ENCODE measurements around a stretch of chr3.

GRCh38 chr3:52237038-52237483, 1.9 kb downstream of the TWF2 start:
- PRO-cap, result no peak
- RAMPAGE, long total RNA, 4 experiments, result no peak in any of the 4 experiments

- PRO-cap, result no peak
- RAMPAGE, long total RNA, 4 experiments, result no peak in any of the 4 experiments
Measured at GRCh38 chr3:52254713-52254925, 9.1 kb downstream of the PPM1M start.

GRCh38 chr3:52267970-52268507, 10.4 kb downstream of the WDR82 start:
- PRO-cap, result unidirectional peak, minus-strand start at chr3:52268358
- RAMPAGE, long total RNA, 4 experiments, result no peak in any of the 4 experiments

DNA sequence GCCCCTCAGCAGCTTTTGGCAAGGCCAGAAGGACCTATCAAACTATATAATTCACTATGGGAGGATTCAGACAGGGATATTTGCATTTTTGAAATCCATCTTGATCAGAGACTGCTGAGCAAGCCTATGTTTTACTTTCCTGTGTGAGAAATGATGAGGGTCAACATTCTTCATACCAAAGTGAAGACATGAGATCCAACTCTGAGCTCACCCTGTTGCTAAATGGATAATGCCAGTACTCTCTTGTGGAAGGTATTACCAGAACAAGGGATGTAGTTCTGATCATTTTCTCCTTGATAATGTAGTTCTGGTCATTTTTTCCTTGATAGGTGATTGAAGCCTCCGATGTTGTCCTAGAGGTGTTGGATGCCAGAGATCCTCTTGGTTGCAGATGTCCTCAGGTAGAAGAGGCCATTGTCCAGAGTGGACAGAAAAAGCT, 2.9 kb downstream of the GNL3 start:
- PRO-cap, result no peak
- RAMPAGE, long total RNA, 4 experiments, result no peak in any of the 4 experiments

DNA sequence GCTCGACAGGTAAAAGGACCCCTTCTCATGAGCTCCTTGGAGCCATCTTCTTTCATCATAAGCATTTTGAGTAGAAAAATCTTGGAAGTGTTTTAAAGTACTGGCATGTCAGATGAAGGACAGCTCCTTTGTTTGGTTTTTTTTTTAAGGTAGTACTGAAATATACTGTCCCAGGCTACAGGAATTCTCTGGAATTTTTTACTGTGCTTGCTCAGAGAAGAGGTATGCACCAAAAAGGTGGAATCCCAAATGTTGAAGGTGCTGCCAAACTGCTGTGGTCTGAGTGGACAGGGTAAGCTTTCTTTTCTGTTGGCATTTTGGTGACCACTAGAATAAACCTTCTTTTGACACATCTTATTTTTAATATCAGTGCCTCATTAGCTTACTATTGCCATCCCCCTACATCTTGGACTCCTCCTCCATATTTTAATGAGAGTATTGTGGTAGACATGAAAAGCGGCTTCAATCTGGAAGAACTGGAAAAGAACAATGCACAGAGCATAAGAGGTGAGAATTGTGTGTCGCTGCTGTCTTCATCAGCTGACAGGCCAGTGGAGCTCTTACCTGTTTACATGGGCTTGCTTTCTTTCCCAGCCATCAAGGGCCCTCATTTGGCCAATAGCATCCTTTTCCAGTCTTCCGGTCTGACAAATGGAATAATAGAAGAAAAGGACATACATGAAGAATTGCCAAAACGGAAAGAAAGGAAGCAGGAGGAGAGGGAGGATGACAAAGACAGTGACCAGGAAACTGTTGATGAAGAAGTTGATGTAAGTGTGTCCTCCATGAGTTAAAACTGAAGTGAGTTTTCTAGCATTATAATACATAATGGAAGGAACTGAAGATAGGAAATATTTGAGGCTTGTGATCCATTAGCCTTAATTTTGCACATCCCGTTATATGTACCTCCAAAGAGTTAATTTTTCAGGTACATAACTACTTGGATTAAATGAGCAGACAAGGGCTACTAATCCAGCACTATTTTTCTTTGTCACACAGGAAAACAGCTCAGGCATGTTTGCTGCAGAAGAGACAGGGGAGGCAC, 7.5 kb downstream of the GNL3 start:
- PRO-cap, result no peak
- RAMPAGE, long total RNA, 4 experiments, result no peak in any of the 4 experiments

- PRO-cap, result no peak
- RAMPAGE, long total RNA, 4 experiments, result no peak in any of the 4 experiments
Measured at GRCh38 chr3:52827230-52828304, 2.9 kb downstream of the ITIH4 start.

DNA sequence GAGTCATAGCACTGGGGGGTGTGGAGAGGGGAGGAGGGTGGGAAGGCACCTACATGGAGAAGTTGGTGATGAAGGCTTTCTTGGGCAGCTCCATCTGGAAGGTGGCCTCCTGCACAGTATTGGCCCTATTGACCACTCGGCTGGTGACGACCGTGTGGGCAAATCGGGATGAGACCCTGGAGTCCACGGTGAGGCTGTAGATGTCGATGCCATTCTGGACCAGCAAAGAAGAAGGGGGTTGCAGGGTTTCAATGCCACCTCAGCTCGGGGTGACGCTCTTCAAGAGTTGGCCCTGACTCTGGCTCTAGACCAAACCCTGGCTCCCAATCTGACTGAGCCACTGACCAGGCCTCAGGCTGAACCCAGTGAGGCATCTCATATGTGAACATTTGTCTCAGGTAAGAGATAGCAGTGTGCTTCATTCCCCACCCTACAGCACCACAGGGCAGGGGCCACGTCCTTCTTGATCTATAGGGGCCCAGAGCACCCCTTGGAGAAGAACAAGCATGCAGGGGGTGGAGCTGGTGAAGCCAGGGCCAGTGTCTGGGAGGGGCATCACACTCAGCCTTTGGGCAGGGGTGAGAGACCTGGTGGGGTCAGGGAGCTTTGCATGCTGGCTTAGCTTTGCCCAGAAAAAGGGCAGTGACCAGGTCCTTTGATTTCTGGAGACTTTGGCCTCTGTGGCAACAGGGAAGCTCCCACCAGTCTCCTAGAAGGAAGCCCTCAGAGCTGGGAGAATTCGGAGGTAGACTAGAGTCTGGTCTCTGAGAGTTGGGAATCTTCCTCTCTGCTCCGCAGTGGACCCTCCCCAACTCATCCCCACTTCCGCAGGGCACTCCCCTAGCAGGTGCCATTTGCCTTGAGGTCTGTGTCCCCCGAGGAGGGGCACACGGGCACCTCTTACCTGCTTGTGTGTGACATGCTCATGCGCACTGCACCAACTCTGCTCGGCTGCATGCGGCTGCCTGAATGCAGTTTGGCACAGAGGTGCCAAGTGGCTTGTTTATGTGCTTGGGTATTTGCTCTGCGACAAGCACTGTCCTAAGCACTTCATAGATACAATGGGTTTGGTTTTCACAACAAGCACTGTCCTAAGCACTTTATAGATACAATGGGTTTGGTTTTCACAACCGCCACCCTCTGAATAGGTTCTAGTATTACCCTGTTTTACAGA, 1.0 kb downstream of the ITIH4 start:
- PRO-cap, result no peak
- RAMPAGE, long total RNA, 4 experiments, result no peak in any of the 4 experiments

DNA sequence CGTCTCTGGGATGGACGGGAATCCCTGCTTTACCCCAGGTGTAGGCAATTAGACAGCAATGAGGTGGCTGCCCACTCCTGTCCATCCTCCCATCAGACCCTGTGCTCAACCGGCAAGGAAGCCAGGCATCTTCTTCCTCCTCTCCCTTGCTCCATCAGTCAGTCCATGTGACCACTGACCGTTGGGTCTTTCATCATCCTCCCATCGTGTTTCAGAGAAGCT, 8.9 kb upstream of the PRKCD start:
- PRO-cap, result no peak
- RAMPAGE, long total RNA, 4 experiments, result no peak in any of the 4 experiments

DNA sequence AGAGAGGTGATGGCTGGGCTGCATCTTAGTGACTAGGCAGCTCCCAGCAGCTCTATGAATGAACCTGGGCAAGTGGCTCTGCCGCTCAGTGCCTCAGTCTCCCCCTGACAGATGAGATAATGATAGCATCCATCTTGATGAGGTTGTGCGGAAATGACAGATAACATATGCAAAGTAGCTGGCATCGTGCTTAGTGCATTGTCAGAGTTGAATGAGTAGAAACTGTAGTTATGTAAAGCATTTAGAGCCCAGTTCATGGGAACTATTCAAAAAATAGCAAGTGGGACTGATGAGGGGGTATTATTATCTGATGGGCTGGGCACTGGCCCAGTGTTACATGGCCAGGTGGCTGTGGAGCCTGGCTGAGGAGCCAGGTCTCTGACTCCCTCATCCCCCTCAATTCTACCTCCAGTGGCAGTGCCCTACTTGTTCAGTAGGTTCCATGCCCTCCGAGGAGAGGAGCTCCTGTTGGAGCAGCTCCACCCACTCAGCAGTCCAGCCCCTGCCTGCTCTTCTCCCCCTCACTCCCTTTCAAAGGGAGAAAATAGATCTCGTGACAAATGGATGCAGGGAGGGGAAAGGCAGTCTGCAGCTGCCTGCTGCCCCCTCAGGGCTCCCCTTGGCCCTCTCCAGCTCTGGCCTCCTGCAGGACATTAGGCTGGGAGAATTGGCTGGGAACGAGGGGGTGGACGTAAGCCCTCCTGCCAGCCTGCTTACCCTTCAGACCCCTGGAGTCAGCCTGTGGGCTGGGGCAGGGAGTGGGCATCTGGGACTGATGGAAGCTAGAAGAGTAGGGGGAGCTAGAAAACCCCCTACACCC, 6.7 kb downstream of the PRKCD start:
- PRO-cap, result no peak
- RAMPAGE, long total RNA, 4 experiments, result no peak in any of the 4 experiments

DNA sequence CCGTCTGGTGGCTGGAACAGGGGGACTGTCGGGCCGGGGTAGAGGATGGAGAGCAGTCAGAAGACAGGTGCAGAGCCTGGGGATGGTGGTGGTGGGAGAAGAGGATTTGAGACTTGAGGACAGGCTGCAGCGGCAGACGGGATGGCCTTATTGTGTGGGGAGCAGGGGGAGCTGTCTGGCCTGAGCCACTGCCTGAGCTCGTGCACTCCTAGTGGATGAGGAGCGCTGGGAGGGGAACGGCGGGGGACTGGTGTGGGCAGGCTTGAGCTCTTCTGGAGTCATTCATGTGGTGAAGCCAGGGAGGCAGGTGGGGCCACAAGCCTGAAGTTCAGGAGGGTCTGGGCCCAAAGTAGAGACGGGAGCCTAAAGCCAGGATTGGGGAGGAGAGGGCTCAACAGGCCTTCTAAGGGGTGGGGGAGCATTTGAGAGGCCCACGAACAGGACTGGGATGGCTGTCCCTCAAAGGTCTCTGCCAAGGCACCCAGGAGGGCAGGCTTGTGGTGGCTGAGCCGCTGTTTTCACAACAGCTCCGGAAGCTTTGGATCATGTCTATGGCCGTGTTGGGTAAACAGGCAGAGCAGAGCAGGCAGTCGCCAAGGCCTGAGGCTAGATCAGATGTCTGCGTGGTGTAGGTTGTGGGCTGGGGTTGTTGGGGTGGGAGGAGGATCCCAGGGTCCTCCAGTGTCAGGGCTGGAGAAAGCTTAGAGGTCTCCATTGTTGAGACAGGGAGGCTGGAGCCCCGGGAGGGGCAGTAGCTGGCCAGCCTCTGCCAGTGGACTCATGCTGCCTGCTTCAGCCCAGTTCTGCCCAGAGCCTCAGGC, 8.2 kb downstream of the PRKCD start:
- PRO-cap, result no peak
- RAMPAGE, long total RNA, 4 experiments, result no peak in any of the 4 experiments

DNA sequence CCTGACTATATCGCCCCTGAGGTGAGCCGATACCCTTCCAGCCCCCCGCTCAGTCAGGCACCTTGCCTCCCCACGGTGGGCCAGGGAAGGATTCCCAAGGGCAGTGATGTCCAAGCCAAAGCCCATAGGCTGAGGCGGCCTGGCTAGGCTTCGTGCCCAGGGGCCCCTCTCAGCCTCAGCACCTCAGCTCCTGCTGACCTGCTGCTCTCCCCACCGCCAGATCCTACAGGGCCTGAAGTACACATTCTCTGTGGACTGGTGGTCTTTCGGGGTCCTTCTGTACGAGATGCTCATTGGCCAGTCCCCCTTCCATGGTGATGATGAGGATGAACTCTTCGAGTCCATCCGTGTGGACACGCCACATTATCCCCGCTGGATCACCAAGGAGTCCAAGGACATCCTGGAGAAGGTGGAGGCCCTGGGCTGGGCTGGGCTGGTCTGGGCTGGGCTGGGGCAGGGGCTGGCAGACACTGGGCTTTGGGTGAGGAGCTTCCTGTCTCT, 27.9 kb downstream of the PRKCD start:
- PRO-cap, result no peak
- RAMPAGE, long total RNA, 4 experiments, result no peak in any of the 4 experiments

- PRO-cap, result no peak
- RAMPAGE, long total RNA, 4 experiments, result no peak in any of the 4 experiments
Measured at GRCh38 chr3:53193945-53194442, 33.0 kb downstream of the PRKCD start.

DNA sequence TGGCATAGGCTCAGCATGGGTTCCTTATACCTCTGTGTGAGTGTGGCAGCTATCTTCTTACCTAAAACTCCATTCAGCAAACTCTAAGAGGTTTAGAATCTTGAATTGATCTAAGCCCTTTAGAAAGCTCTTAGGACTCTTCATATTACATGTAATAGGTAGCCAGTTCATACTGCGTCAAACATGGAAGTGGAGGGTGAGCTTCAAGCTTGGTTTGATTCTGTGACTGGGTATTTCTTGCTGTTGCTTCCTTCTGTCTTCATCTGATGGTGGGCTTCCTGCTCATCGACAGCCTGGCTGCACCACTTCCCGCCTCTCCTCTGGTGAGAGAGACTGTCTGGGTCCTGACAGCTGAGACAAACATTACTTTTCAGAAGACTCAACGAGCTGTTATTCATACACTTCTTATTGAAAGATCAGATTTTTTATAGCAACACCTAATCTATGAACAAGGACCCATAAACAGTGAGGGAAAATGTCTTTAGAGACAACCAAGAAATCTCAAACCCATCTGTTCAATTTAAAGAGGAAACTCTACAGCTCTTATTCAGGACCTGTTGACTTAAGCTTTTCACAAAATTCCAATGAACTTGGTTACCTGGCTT, 19.4 kb upstream of the TKT start:
- PRO-cap, result no peak
- RAMPAGE, long total RNA, 4 experiments, result no peak in any of the 4 experiments

GRCh38 chr3:53320514-53321234, 26.7 kb downstream of the DCP1A start:
- PRO-cap, result no peak
- RAMPAGE, long total RNA, 4 experiments, result no peak in any of the 4 experiments

DNA sequence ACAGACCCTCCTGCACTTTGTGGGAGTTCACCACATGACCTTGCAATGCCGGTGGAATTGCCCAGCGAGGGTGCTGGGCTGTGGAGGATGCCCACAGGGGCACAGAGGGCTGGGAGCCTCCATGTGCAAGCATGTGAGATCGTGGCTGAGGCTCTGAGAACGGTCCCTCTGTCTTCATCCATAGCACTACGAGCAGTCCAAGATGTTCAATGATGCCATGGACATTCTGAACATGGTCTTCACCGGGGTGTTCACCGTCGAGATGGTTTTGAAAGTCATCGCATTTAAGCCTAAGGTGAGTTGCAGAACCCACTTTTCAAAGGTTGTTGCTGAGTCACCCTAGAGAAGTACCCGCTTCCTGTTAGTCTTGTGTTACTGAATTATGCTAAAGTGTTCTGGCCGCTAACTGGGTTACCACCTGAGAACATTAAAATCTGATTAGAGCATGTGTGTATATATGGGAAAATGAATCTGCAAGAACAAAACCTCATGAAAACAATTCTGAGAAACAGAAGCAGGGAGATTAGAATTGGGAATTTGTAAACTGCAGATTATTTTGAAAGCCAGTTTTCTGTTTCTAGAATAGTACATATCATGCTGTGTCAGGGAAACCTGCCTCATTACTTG, 92.7 kb downstream of the CHDH start:
- PRO-cap, result no peak
- RAMPAGE, long total RNA, 4 experiments, result no peak in any of the 4 experiments

GRCh38 chr3:53884551-53884907, 2.6 kb upstream of the ACTR8 start:
- PRO-cap, result no peak
- RAMPAGE, long total RNA, 4 experiments, result no peak in any of the 4 experiments

- PRO-cap, result no peak
- RAMPAGE, long total RNA, 4 experiments, result no peak in any of the 4 experiments
Measured at GRCh38 chr3:54639719-54640031, 288.2 kb downstream of the LRTM1 start.

- PRO-cap, result bidirectional peak, plus-strand start at chr3:54891787, minus-strand start at chr3:54891657
- RAMPAGE, long total RNA, 4 experiments, result start-site peak on the plus strand in 1 of 4 experiments, at chr3:54891348-54891389 at its widest, 11 reads per replicate
Measured at GRCh38 chr3:54891209-54892108, 36.4 kb downstream of the LRTM1 start.

- PRO-cap, result unidirectional peak, plus-strand start at chr3:55488010
- RAMPAGE, long total RNA, 4 experiments, result no peak in any of the 4 experiments
Measured at GRCh38 chr3:55487767-55488758, 957 bp upstream of the WNT5A start.

DNA sequence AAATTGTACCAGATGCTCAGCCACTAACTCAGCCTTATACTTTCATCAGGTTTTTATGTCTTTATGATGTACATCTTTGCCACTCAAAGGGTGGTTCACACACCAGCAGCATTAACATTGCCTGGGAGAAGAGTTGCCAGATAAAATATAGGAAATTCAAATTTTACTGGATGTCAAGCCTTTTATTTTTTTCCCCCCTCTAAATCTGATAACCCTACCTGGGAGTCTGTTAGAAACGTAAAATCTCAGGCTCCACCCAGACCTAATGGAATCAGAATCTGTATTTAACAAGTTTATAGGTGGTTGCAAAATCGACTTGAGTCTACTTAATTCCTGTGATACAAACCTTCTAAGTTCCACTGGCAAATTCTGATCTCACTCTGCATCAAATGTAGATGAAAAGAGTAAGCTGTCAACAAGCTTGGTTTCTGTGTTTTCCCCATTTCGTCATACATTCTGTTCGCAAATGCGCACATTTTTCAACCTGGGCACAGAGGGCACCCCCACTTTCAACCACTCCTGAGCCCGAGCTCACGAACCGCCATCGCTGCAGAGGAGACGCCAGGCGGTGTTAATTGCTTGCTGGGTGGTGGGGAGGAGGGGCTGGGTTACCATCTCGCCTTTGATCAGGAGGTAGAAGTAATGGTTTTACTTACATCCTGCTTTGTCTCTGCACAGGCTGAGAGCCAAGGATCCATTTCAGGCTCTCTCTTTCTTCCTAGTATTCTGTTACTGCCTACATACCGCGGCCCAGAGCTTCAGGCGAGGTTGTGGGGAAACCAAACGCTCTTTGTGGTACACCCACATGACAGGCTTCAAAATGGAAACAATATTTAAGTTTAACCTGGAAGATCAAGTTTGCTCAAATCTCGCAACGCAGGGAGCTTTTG, 177.1 kb upstream of the WNT5A start:
- PRO-cap, result no peak
- RAMPAGE, long total RNA, 4 experiments, result no peak in any of the 4 experiments